BJ (cell line): ENCODE data around the gene C1orf52.

DNA sequence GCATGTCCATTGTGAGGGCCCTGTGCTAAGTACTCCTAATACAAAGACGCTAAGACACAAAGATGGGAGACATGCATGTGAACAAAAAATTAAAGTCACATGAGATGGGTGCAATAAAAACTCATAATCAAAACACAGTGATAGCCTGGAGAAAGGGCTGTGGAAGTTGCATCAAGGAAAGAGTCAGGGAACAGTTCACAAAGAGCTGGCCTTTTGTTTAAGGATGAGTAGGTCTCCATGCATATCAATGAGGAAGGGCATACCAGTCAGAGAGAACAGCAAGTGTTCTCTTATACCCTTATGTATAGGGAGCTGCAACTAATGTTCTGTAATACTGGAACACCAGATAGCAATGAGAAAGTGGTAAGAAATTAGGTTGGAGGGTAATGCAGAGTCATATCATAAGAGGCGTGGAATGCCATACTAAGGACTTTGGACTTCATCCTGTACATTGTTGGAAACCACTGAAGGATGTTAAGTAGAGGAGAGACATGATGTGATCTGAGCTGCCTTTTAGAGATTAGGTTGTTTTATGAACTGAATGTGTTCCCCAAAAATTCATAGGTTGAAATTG is 46.8 kb upstream of the SAMD13 start:
- CAGE, long polyA plus RNA, result no peak
- RRBS, result no CpG with 5 or more reads among the region's 2 CpGs

GRCh38 chr1:84669608-84670195 is 20.6 kb downstream of the SSX2IP start:
- CAGE, long polyA plus RNA, result no peak
- RRBS, result no CpG with 5 or more reads among the region's 3 CpGs

DNA sequence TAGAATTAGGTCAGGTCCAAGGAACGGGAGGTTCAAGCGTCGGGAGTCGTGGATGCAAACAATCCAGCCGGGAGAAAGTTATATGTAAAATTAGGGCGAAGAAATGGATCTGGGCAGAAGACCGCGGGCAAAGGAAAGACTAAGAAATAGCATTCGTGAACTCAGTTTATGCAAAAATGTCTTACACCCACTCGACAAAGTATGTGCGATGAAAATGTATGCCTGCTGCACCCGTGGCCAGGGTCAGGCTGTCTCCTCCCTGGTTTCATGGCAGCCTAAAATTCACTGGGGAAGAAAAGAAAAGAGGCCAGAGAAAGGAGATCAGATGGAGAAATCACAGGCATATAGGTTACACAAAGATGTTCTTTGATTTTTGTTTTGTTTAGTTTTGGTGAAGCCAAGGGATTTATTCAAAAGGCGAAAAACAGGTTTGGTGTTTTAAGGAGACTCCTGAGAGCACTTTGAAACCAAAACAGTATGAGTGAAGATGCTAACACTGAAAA is 780 bp upstream of the SSX2IP start:
- CAGE, long polyA plus RNA, result no peak
- RRBS, result no CpG with 5 or more reads among the region's 13 CpGs

- CAGE, long polyA plus RNA, result no peak
- RRBS, result no CpG with 5 or more reads among the region's 1 CpG
Measured at GRCh38 chr1:84692901-84693207, 2.6 kb upstream of the SSX2IP start.

GRCh38 chr1:84756435-84756768 is 66.1 kb upstream of the SSX2IP start:
- CAGE, long polyA plus RNA, result no peak
- RRBS, result no CpG with 5 or more reads among the region's 2 CpGs

- CAGE, long polyA plus RNA, result no peak
- RRBS, result no CpG with 5 or more reads among the region's 11 CpGs
Measured at GRCh38 chr1:84774586-84775192, 84.4 kb upstream of the SSX2IP start.

- CAGE, long polyA plus RNA, result no peak
- RRBS, result no CpG with 5 or more reads among the region's 9 CpGs
Measured at GRCh38 chr1:84995529-84996159, 1.3 kb downstream of the MCOLN2 start.

- CAGE, long polyA plus RNA, result no peak
- RRBS, result no CpG with 5 or more reads among the region's 3 CpGs
Measured at GRCh38 chr1:85153466-85153758, 47.4 kb downstream of the SYDE2 start.

DNA sequence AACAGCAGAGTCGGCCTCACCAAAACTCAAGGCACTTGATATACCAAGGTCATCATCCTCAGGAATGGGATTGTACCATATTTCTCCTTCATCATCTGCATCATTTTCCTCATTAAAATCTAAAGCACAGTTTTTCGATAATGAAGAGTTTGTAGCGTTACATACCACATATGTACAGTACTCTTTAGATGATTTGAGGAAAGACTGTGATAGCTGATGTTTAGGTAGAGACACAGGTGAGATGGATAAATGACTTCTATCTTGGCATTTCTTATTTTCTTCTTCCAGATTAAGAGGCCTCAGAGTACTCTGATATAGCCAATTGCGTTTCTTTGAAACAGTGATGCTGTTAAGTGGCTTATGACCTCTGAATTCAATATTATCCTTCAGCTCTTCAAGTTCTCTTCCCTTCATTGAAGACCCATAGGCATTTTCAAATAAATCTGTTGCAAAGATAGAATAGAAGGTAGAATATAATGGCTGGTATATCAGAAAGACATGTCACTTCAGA is 10.5 kb downstream of the SYDE2 start:
- CAGE, long polyA plus RNA, result no peak
- RRBS, result no CpG with 5 or more reads among the region's 4 CpGs

GRCh38 chr1:85259325-85260433 is at the start of gene C1orf52:
Gene C1orf52, minus strand, starts transcription at chr1:85259662.
- CAGE, long polyA plus RNA, result start-site peak on the minus strand at chr1:85259639-85259662, 333 and 535 reads in 2 replicates
- RRBS, result 2% methylated on average over 14 of the region's 60 CpGs

DNA sequence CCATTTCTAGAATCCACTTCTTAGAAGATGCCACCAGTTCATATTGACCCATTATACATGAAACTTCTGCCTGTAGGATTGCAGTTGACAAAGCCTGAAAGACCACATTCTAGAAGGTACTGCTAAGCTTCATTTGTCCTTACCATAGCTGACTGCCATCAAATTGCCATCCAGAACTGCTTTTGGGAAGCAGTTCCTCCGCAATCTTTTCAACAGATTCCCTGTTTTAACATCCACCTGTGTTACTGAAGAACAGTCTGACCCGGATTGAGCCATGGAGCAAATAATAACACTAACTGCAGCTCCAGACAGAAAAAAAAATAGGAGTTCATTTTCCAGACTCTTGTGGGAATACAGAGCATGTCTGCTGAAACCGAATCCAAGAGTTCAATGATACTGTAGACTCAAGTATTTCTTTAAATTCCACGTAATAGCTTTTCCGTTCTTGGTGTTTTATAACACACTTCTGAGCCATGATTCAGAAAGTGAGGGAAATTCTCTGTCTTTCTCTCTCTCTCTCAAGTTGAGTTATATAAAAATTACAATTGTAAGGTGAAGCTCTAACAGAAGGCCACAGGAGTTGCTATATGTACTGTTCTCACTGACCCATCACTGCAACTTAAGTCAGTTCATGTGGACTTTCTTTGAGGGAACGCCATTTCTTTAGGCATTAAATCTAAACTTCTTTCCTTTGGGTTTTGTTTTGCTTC is 60.6 kb downstream of the DDAH1 start:
- CAGE, long polyA plus RNA, result no peak
- RRBS, result no CpG with 5 or more reads among the region's 6 CpGs

DNA sequence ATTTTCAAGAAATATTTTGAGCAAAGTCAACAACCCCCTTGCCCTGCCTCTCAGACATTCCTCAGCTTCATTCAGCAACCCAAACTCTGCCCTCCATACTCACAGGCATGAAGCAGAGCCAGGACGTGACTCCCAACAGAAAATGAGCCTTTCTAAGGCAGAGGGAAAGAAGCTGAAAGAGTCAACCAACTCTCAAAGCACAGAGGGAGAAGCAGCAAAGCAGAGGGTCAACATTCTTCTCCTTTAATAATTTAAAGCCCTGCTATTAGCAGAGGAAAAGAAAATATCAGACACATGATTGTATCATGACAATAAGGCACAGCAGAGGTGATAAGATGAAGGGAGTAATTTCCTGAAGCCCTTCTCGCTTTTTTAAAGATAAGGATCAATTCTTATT is 35.5 kb upstream of the CCN1 start:
- CAGE, long polyA plus RNA, result no peak
- RRBS, result no CpG with 5 or more reads among the region's 2 CpGs

- CAGE, long polyA plus RNA, result no peak
- RRBS, result no CpG with 5 or more reads among the region's 11 CpGs
Measured at GRCh38 chr1:85606905-85607943, 26.7 kb downstream of the CCN1 start.

- CAGE, long polyA plus RNA, result no peak
- RRBS, result no CpG with 5 or more reads among the region's 23 CpGs
Measured at GRCh38 chr1:85641758-85642581, 61.4 kb downstream of the CCN1 start.

DNA sequence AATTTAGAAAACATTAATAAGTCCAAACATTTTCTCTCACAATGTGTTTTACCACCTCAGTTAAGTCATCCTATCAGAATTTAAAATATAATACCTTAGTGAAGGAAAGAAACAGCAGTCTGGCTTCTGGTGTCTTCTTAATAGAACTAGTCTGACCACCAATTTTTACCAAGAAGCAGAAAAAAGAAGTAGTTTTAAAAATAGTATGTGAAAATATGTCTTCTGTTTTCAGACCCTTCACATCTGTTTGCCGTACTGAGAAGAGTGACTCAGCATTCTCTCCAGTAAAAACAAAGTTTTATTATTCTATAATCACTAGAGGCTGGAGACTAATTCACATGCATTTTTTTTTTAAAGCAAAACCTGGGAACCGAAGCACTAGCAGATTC is 163.8 kb downstream of the COL24A1 start:
- CAGE, long polyA plus RNA, result no peak
- RRBS, result no CpG with 5 or more reads among the region's 2 CpGs

DNA sequence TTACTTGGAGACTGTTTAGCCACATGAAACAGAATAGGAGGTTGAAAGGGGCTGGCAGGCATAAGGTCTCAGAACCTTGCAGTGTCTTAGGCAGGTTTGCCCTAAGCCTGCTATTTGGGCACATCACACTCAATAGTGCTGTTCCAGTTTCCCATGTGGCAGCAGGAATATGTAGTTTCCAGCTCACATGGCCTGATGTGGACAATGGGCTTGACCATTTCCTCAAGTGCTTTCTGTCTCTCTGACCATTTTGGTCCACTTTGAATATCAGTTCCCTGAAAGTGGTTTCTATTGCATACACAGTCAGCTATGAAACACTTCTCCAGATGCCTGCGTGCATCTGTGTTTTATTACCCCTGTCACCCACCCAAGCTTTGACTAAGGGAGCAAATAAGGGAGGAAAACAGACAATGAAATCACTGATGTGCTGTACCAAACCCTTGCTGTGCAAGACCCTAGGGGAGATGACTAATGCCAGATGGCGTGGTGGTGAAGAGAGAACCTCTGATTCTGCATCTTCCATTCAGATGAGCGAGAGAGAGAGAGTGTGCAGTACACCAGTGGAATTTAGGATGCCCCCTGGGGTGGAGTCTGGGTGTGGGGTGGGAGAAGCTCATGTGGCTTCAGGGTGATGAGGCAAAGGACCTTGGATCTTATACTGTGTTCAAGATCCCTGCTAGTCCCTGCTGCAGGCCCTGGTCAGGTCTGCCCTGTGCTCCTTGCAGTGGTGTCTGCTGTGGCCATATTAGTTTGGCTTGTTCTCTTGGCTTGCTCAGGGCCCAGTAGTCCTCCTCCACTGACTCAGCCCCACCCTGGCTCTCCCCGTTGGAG is 18.4 kb downstream of the CLCA1 start:
- CAGE, long polyA plus RNA, result no peak
- RRBS, result no CpG with 5 or more reads among the region's 4 CpGs

GRCh38 chr1:86635522-86635843 is 68.9 kb upstream of the SH3GLB1 start:
- CAGE, long polyA plus RNA, result no peak

- CAGE, long polyA plus RNA, result no peak
- RRBS, result no CpG with 5 or more reads among the region's 2 CpGs
Measured at GRCh38 chr1:86735738-86736197, 31.4 kb downstream of the SH3GLB1 start.

- CAGE, long polyA plus RNA, result no peak
- RRBS, result 68% methylated on average over 4 of the region's 6 CpGs
Measured at GRCh38 chr1:86788874-86789264, 84.5 kb downstream of the SH3GLB1 start.

GRCh38 chr1:87327907-87328222 is 815 bp upstream of the LMO4 start:
- CAGE, long polyA plus RNA, result no peak
- RRBS, result no CpG with 5 or more reads among the region's 17 CpGs